GM23338 (cell line): ENCODE measurements around a stretch of chr12.

GRCh38 chr12:123069993-123070531, 80.8 kb downstream of the PITPNM2 start:
- PRO-cap, result no peak
- RAMPAGE, long total RNA, result no peak

GRCh38 chr12:123071020-123071859, 79.7 kb downstream of the PITPNM2 start:
- PRO-cap, result no peak
- RAMPAGE, long total RNA, result no peak

DNA sequence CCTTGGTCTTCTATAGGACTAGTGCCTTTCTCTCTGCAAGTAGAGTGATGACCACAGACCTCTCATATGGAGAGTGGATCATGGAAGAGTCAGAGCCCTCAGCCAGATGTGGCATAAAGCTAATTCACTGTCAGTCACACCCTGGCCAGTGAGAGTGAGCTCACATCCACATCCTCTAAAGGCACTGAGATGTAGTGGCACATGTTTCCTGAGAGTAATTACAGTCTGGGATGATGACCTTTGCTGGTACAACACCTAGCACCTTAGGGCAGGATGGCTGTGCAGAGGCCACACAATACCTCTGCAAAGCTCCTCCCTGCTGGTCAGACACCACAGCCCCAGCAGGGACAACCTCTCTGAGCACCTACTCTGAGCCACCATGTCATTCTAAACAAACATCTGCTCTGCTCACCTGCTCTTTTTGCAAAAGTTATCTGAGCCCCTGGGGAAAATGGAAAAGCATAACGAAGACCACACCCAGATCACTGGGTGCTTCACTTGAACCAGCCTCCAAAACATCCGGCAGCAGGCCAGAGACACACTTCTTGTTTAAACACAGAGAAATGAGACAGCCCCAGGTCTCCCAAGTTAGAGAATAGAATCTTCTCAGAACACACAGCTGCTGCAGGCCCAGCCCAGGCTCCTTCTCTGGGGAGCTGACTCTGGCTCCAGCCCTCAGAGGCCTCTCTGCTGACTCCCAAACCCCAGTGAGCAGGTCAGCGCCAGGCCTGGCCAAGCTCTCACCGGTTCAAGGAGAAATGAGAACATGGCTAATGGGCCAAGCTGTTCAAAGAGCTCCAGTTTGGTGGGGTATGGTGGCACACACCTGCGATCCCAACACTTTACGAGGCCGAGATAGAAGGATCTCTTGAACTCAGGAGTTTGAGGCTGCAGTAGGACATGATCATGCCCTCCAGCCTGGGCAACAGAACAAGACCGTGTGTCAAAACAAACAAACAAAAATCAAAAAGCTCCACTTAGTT, 30.2 kb downstream of the PITPNM2 start:
- PRO-cap, result no peak
- RAMPAGE, long total RNA, result no peak

DNA sequence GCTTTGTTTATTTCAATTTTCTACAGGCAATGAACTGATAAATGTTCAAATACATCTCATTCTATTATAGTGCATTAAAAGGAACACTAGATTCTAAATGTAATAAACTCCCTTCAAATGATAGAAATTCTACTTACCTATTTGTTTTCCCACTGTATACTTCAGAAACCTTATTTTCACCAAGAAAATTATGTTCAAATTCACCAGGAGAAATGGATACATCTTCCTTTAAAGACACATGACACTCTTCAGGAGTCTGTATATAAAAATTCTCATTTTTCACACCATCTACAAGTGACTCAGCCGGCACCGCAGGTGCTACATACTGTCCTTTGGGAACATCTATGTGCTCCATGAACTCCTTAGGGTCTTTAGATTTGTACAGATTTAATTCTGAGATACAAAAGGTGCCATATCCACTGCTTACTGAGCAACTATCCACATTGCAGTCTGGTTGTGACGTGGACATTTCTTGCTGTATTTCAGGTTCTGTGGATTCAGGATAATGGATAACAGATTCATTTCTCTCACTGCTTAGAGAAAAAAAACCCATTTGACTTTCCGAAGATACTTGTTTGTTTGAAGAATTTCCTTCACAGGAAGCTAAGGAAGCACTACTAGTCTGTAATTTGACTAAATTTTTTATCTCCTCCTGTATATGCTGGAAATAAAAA, 11.6 kb downstream of the MPHOSPH9 start:
- PRO-cap, result no peak
- RAMPAGE, long total RNA, result no peak

DNA sequence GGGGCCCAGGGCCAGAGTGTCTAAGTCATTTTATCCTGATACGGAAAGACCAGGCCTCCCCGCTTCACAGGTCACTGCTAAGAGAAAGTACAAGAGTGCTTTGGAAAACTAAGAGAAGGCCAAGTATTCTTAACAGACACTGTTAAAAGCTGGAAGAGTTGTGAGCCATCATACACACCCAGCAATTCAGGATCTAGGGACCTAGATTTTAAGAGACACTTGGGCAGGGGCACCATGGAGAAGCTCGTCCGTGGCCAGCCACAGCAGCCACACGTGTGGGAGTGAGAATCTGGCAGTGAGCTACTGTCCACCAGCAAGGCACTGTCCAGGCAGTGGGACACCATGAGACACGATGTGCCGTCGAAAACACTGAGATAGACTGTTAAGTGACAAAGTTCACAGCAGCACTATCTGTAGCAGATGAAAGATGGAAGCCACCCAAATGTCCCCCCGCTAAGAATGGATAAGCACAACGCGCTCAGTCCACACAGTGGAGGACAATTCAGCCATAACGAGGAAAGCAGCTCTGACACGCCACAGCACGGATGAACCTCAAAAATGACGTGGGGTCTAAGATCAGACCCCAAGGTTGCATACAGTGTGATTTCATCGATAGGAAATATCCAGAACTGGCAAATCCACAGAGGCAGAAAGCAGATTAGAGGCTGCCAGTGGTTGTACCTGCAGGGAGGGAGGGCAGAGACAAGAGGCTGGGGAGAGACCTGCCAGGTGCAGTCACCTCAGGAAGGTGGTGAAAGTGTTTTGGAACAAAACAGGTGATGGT, 19.7 kb downstream of the RILPL1 start:
- PRO-cap, result no peak
- RAMPAGE, long total RNA, result no peak

- PRO-cap, result no peak
- RAMPAGE, long total RNA, result no peak
Observed at GRCh38 chr12:123522179-123522734, 11.3 kb downstream of the RILPL1 start.

DNA sequence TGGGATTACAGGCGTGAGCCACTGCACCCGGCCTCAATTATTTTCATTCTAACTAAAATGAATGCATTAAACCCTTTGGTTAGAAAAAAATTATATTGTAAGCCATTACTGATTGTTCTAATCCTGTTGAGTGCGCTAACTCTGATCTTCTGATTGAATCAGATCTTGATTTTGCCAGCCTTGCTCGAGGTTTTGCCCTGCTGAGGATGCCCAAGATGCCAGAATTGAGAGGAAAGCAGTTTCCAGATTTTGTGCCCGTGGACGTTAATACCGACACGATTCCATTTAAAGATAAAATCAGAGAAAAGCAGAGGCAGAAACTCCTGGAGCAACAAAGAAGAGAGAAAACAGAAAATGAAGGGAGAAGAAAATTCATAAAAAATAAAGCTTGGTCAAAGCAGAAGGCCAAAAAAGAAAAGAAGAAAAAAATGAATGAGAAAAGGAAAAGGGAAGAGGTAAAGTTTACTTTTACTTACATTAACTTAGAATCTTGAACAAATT, 14.2 kb downstream of the EIF2B1 start:
- PRO-cap, result no peak
- RAMPAGE, long total RNA, result no peak

- PRO-cap, result no peak
- RAMPAGE, long total RNA, result no peak
Observed at GRCh38 chr12:123750901-123751370, 11.2 kb upstream of the DNAH10 start.

DNA sequence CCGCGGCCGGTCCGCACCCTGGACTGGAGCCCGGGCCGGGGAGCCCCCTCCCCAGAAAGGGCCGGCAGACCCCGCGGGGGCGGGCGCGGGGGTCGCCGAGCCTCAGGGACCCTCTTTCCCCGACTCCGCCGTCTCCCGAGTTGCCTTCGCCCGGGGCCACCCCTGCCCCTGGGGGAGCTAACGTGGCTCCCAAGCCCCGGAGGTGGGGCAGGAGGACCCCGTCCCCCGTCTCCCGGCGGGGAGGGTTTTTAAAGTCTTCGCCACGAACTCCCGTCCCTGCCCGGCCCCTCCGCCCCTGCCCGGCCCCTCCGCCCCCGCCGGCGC, 512 bp downstream of the CCDC92 start:
- PRO-cap, result no peak
- RAMPAGE, long total RNA, result no peak

DNA sequence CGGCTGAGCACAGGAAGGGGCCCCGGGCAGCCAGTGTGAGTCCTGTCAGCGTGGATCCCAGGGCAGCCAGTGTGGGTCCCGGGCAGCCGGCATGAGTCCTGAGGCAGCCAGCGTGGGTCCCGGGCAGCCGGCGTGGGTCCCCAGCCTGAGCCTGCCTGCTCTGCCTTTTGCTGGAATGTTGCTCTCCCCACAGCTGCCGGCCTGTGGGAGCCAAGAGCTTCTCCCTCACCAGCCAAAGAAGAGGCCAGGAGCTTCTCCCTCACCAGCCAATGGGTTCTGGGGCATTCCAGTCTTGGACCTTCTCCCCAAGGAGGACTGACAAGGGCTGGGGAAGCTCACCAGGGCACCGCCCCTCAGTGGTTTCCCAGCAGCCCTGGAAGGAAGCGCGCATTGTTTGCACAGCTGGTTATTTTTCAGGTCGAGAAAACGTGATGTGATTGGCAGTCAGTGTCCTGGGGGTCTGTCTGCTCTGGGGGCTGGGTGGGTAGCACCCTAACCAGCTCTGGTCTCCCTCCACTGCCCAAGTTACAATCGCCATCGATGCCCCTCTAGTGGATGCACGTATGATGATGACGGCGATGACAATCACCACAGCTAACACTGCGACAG, 14.9 kb upstream of the RFLNA start:
- PRO-cap, result no peak
- RAMPAGE, long total RNA, result no peak

GRCh38 chr12:124370006-124370426, 75.1 kb downstream of the RFLNA start:
- PRO-cap, result no peak
- RAMPAGE, long total RNA, result no peak

DNA sequence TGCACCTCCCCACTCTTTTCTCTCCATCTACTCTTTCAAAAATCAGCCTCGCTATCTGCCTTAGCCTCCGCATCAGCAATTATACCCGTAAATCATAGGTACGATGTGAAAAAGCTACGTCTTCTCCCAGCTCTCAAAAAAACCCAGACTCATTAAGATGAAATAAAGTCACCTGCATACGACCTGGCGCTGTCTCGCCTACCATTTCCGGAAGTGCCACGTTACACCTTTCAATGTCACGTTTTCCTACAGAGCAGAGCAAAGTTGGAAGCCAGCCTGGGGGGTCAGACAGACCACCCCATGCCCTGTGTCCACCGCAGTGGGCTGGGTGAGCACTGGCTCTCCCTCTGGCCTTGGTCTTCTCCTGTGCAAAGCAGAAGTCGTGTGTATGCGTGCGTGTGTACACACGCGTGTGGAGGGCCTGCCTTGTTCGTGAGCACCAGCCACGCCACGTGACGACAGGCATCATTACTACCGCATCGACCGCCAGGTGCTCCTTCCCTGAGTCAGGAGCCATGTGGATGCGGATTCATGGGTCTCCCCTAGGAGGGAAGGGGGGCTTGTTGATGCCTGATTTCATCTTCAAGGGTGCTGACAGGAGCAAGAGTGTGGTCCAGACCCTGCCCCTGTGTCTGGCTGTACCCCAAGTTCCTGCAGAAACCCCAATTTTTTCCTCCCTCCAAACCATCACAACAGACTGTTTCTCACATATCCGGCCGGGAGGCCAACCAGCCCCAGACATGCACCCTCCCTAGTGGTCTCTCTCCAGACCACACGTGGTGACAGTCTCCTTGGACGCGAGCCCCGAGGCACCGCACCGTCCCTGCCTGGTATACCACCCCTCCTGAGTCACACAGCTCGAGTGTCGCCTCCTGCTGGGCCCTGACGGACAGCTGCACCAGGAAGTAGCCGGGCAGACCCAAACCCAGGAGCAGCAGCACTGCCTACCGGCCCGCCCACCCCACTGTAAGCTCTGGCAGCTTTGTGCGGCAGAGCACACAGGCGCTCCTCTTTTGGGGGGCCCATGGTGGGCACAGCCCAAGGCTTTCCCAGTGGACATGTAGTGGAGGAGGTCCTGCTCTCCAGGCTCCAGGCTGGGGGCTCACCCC, 97.1 kb downstream of the RFLNA start:
- PRO-cap, result no peak
- RAMPAGE, long total RNA, result no peak

DNA sequence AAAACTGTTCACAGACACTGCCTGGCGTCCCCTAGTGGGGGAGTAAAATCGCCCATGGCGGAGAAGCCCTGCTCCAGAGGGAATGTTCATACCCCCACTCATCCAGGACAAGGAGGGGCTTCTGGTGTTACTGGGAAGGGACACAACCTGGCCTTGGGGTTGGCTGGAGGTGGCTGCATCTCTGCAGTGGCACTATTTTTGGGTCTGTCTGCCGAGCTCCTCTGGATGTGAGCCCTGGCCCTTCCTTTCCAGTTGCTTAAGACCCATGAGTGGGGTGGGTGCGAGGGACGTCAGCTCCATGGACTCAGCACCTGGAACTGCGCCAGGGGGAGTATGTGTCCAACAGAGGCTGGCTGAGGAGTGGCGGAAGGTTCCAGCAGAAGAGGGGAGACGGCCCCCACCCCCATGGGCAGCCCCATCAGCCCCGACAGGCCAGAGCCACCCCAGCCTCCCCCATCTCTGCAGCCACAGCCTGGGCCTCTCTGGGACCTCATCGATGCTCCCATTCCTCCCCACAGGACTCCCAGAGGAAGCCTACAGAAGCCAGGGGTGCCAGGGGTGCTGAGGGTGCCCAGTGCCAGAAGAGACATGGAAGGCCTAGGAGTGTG, 104.0 kb downstream of the RFLNA start:
- PRO-cap, result no peak
- RAMPAGE, long total RNA, result no peak

- PRO-cap, result no peak
- RAMPAGE, long total RNA, result no peak
Observed at GRCh38 chr12:124403302-124404590, 108.9 kb downstream of the RFLNA start.

- PRO-cap, result no peak
- RAMPAGE, long total RNA, result no peak
Observed at GRCh38 chr12:124423190-124423735, 128.4 kb downstream of the RFLNA start.

GRCh38 chr12:124430381-124430994, 135.6 kb downstream of the RFLNA start:
- PRO-cap, result no peak
- RAMPAGE, long total RNA, result no peak

- PRO-cap, result no peak
- RAMPAGE, long total RNA, result no peak
Observed at GRCh38 chr12:124454688-124455177, 112.7 kb downstream of the NCOR2 start.

DNA sequence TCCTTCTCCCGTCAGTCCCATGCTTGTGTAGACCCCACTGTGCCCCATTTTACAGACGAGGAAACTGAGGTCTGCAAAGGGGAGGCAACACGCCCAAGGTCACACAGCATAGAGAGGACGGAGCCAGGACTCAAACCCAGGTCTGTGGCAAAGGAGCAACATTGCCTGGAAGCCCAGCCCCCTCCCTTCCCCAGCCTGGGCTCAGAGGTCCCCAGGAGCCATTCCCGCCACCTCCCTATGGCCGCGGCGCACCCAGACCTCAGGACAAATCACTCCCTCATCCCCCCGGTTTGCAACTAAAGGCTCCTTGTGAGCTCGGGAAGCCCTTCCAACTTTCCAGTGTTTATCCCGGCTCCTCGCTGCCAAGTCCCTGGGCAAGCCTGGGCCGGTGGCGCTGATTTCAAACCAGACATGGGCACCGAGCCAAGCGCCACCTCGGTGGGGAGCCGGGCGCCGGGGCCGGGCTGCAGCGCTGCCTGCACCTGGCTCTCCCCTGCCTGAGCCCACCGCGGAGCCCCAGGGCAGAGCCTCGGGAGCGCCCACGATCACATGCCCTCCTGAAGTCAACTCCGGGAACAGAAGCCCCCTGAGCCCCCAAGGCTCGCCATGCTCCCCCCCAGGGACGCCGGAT, 50.2 kb downstream of the NCOR2 start:
- PRO-cap, result no peak
- RAMPAGE, long total RNA, result no peak

GRCh38 chr12:124519395-124519714, 48.1 kb downstream of the NCOR2 start:
- PRO-cap, result no peak
- RAMPAGE, long total RNA, result no peak

- PRO-cap, result no peak
- RAMPAGE, long total RNA, result no peak
Observed at GRCh38 chr12:124531154-124532219, 35.9 kb downstream of the NCOR2 start.